ENCODE measurements around the gene IGSF22.

- PRO-cap, result no peak
Measured at GRCh38 chr11:16774794-16775553, 36.5 kb downstream of the C11orf58 start.

- PRO-cap, result no peak
Measured at GRCh38 chr11:16788542-16788899, 50.1 kb downstream of the C11orf58 start.

GRCh38 chr11:16801064-16801448, 62.6 kb downstream of the C11orf58 start:
- PRO-cap, result no peak

DNA sequence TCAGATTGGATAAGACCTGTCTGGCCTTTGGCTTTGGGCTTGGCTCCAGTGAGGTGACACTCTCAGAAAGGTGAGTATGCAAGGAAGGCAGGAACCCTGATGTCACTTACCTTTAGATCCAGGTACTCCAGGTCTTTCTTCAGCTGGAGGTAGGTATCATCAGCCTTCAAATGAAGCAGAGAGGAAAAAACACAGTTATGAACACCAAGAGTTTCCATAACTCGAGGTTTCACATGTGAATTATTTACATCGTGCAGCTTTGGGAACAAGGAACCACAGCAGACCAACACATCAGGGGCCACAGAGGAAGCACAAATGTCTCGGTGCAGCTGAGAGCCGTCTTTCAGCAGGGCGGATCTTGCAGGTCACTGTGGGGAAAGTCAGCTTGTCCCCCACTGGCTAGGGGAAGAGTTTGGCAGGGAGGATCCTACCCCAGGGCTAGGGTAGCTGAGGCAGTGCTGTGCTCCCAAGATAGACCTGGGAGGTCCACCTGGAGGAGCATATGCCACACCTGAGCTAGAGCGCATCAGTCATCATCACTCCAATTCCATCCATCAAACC, 74.6 kb downstream of the C11orf58 start:
- PRO-cap, result no peak

DNA sequence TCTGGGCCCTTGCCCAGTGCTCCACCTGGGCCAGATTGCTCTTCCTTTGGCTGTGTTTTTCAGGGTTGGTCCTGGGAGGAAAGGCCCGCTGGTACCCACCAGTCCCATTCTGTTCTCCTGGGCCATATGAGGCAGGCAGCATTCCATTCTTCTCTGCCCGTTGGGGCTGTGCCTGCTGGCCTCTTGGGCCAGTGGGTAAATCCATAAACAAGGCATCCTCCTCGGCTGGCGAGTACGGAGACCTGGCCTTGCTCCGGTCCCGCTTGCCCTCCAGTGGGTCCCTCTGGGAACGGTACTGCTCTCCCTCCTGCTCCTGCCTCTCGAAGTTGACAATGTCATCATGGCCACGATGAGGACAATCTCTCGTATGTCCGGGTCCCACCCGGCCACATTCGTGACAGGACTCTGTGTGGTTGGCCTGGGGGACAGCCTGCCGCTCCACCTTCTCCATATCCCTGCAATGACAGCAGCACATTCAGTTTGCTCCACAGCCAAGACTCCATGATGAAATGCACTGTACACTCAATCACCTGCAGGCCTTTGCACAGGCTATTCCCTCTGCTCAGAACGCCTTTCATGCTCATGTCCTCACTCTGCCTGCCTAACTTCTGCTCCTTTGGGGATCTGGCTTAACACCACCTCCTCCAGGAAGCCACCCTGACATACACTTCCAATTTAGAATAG, 87.8 kb downstream of the C11orf58 start:
- PRO-cap, result no peak

DNA sequence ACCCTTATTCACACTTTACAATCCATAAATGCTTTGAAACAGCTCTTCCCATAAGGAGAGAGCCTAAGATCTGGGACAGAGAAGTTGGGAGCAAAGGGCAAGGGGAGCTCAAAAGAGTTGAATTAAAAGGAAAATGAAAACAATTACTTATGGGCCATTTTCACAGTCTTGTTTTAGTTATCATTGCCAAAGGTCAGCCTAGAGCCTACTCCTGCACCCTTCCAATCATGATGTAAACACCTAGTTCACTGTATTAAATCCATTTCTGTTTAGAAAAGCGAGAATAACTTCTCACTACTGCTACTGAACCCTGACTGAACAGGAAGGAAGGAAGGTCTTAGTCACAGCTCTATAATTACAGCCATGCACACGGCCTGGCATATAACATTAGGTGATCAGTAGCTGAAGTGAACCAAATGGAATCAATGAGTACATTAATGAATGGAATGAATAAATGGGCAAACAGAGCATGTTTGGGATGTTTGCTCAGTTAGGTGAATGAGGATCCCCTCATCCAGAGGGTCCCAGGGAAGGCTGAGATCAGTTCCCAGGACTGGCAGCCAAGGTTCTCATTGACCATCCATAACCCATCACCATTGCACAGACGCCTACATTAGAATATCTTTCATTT, 111.2 kb downstream of the PLEKHA7 start:
- PRO-cap, result no peak

DNA sequence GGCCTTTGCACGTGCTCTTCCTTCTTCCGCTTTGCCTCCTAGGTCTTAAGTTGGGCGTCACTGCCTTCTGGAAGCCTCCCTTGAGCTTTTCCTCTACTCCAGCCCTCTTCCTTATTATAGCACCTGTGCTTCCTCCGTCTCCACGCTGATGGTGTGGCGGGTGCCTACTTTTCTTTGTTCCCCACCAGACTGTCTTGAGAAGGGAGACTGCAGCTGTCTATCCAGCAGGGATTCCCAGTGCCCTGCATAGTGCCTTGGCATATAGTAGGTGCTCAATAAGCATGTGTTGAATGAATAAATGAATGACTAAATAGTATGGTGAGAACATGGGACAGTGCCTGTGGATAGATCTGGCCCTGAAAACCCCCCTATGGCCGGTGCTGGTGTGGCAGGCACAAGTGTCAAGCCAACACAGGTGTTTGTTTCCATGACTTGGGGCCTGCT, 30.0 kb upstream of the ABCC8 start:
- PRO-cap, result no peak

GRCh38 chr11:17807067-17807372, 72.4 kb downstream of the KCNC1 start:
- PRO-cap, result no peak

- PRO-cap, result no peak
Measured at GRCh38 chr11:18101227-18101581, 4.7 kb downstream of the SAAL1 start.

GRCh38 chr11:18246813-18247181, 1.7 kb downstream of the SAA2 start:
- PRO-cap, result no peak

- PRO-cap, result no peak
Measured at GRCh38 chr11:18321341-18321625, 657 bp downstream of the HPS5 start.

- PRO-cap, result no peak
Measured at GRCh38 chr11:18383524-18383952, 10.8 kb upstream of the LDHA start.

GRCh38 chr11:18396406-18396676, 2.0 kb downstream of the LDHA start:
- PRO-cap, result no peak

DNA sequence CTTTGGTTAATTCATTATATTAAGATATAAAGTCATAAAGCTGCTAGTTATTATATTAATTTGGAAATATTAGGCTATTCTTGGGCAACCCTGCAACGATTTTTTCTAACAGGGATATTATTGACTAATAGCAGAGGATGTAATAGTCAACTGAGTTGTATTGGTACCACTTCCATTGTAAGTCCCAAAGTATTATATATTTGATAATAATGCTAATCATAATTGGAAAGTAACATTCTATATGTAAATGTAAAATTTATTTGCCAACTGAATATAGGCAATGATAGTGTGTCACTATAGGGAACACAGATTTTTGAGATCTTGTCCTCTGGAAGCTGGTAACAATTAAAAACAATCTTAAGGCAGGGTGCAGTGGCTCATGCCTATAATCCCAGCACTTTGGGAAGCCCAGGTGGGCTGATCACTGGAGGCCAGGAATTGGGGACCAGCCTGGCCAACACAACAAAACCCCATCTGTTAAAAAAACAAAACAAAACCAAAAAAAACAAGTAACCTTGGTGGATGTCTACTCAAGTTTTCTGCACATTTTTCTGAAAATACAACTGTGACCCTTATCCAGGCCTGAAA, 4.2 kb upstream of the LDHC start:
- PRO-cap, result no peak

GRCh38 chr11:18633235-18633598, 925 bp downstream of the SPTY2D1 start:
- PRO-cap, result no peak

DNA sequence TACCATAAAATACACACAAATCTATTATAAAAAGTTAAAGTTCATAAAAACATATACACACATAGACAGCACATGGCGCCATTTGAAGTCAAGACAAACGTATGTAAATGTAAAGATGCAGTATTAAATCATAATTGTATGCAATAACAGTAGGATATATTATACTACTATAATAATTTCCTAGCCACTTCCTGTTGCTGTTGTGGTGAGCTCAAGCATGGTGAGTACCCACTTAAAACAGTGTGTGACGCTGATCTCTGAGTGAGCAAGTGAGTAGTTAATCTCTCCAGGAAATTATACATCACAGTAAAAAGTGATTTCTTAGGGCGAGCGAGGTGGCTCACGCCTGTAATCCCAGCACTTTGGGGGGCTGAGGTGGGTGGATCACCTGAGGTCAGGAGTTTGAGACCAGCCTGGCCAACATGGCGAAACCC, 26.4 kb upstream of the TMEM86A start:
- PRO-cap, result unidirectional peak, plus-strand start at position 309 of the sequence

- PRO-cap, result no peak
Measured at GRCh38 chr11:18699563-18700428, 1.2 kb downstream of the TMEM86A start.

GRCh38 chr11:18704376-18704732, 5.8 kb downstream of the TMEM86A start:
- PRO-cap, result no peak

- PRO-cap, result no peak
Measured at GRCh38 chr11:18704733-18705165, 6.2 kb downstream of the TMEM86A start.

GRCh38 chr11:18725946-18726521, at the start of gene IGSF22:
Gene IGSF22 (minus strand): TSS chr11:18726188.
- PRO-cap, result no peak

Measured in duodenum (tissue), 1 donor.